Glomerular endothelial cell (primary cell): ENCODE measurements around the genes ASB17 and ADGRL4.

GRCh38 chr1:74718954-74719599 is 13.8 kb downstream of the CRYZ start:
- RAMPAGE, long total RNA, result no peak

DNA sequence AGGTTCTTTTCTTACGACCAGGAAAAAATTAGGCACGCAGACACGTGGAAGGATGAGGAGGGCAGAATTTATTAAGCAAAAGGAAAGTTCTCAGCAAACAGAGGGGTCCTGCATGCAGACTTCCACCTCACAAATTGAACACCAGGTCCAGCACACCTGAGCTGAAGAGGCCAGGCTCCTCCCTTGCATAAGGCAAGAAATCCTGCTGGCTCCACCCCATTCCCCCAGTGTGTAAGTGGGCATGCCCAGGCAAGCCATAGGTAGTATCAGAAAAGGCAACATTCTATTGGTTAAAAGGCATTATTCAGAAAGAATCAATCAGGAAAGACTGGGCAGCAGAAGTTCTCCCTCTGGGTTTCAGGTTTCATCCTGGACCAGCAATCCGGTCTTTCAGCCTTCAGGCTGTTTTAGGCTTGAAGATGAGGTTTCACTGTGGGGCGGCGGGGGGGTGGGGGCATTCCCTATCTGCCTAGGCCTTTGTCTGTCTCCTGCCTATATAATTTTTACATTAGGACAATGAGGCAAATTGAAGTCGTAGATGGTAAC is 42.1 kb upstream of the LHX8 start:
- RAMPAGE, long total RNA, result no peak

DNA sequence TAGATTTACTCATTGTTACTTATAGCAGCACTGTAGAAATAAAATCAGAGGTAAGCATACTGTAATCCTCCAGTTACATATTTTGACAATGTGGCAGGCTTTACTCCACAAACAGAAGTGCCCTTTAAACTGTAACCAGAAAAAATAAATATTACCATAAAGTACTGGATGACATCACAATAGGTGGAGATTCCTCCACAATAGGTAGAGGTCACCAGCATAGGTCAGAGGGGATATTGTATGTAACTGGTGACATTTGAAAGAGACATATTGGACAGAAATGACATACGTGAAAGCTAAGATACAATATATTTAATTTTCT is at the start of gene ASB17:
Gene ASB17, minus strand, starts transcription at position 126 of the 322 bp plus-strand sequence.
- RAMPAGE, long total RNA, result no peak

DNA sequence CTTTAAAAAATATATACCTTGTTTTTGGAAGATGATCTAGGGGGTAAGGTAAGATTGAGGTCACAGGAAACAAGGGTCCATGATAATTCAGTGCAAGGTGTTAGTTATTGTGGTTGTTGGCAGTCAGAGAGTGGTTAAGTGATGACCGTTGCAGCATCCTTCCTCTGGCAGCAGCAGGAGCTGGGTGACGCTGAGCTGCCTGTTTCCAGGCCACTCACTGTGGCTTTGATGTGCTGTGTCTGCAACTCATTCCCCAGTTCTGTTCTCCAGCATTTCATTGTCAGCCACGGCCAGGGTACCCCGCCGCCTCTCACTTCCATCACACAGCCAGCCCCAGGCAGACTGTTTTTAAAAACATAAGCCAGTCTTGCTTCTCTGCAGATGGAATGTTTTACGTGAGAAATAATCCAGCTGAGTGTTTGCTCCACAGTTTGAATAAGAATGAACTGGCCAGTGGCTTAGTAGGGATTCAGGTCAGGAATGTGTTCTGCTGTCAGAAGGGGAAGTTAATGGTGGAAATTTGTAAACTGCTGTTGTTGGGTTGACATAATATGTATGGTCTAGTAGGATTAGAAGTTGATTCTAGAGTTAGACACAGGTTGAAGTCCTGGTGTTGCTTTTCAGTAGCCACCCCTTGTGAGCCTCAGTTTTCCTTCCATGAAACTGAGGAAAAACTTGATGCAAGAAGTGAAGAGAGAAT is 21.5 kb upstream of the ST6GALNAC3 start:
- RAMPAGE, long total RNA, result no peak

- RAMPAGE, long total RNA, result no peak
These were observed 179.5 kb downstream of the ST6GALNAC3 start for GRCh38 chr1:76254200-76254376.

GRCh38 chr1:76254377-76254812 is 179.8 kb downstream of the ST6GALNAC3 start:
- RAMPAGE, long total RNA, result no peak

DNA sequence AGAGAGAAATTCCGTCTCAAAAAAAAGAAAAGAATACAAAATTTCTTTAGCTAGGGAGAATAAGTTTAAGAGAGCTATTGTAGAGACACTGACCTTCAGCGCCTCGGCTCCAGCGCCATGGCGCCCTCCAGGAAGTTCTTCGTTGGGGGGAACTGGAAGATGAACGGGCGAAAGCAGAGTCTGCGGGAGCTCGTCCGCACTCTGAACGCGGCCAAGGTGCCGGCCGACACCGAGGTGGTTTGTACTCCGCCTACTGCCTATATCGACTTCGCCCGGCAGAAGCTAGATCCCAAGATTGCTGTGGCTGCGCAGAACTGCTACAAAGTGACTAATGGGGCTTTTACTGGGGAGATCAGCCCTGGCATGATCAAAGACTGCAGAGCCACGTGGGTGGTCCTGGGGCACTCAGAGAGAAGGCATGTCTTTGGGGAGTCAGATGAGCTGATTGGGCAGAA is 167.6 kb upstream of the ST6GALNAC5 start:
- RAMPAGE, long total RNA, result no peak

DNA sequence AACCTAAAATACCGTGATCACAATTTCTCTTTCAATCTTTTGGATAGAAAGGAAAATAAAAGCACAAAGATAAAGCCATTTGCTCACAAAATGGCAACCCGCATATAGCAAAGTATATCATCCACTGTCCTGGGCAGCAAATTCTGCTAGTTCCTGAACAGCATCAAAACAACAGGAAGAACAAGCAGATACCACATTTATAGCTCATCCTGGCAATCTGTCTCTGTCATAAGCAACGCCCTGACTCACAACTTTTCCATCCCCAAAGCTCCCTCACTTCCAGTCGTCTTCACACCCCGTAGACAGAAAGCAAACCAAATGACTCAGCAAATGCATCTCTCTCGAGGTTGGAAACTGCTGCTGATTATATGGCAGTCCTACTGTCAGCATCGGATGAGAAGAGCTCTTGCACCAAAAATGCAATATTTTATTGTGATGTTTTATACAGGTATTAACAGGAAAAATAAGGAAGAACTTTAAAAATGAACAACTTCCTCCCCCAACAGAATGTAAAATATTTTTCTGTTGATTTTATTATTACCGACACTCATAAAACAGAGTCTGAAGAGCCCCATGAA is 65.9 kb downstream of the AK5 start:
- RAMPAGE, long total RNA, result no peak

DNA sequence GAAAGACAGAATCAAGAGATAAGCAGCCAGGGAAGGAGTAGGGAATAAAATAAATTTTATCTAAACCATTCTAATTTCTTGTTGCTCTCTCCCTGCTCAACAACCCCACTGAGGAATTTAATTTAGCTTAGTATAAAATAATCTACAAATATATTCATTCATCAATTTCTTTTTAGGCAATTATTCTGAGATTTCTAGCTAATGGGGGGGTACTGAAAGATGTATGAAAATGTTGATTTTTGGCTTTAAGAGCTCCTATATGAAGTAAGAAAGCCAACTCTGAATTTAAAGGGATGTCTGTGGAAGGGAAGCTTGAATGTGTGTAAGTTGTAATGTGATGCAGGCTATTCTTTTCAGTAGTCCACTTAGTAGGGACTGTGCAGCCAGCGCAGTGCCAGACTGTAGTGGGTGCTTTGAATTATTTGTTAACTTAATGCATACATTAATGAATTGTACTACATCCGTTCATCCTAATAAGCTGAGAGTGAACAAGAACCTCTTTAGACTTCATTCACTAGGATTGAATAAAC is 72.4 kb downstream of the AK5 start:
- RAMPAGE, long total RNA, result no peak

- RAMPAGE, long total RNA, result no peak
These were observed 186.7 kb downstream of the AK5 start for GRCh38 chr1:77468438-77468980.

DNA sequence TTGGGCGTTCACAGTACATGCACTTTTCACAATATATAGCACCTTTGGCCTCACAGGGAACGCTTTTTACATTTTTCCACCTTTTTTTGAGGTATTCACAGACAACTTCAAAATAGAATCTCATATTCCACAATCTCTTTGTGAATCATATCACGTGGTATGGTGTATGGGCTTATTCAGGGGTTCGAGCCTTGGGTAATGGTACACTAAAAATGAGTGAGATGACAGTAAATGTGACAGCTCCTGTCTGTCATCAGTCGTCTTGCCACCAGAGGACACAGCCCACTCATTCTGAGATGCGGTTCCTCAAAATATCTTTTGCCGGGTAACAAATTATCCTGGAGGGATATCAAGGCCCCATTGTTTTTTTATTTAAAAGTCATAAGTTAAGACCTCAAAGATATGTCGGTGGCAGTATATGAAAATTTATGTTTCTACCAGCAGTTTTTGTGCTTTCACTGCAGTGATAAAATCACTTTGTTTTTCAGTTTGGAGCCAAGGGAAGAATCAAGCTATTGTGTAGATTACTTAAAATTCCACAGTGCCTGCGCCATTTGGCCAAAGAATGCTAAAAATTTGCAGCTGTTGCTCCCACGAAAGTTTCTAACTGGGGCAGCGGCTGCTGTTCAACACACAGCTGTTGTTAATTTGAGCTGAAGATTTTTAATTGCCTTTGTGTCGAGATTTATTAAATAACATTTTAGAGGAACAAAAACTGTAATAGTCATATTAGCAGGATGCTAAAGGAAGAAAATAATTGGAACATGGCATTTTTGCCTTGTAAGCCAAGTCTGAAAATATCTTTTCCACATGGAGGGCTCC is 168.2 kb downstream of the ZZZ3 start:
- RAMPAGE, long total RNA, result no peak

- RAMPAGE, long total RNA, result no peak
These were observed 77.3 kb downstream of the ZZZ3 start for GRCh38 chr1:77605072-77605737.

GRCh38 chr1:77927405-77927881 is 39.0 kb downstream of the NEXN start:
- RAMPAGE, long total RNA, result no peak

DNA sequence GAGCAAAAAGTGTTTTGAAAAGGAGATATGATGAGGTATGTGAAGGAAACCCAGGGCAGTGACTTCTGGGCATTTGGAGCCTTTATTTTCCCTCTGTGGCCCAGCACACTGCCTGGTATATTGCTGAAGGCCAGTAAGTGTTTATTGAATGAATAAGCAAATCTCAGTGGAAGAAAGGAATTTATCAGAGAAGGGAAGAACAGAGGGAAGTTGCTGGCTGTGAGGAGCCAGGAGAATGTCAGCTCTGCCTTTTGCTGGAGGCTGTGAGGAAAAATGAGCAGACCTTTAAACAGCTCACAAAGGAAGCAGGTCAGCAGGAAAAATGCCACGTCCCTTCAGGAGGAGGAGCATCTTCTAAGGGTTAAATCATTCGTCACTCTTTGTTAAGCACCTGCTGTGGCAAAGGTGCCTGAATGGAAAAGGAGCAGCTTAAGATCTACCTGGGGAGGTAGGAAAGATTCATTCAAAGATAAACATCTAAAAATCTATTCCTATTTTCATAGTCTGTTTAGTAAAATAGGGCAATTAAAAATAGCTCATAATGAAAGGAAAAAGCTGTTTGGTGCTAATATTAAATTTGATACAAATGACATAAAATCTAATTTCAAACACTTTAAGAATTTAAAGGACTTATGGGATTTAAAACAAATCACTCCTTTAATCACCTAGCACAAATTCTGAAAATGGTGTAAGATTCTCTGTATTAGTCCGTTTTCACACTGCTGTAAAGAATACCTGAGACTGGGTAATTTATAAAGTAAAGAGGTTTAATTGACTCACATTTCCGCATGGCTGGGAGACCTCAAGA is 76.1 kb downstream of the GIPC2 start:
- RAMPAGE, long total RNA, result no peak

DNA sequence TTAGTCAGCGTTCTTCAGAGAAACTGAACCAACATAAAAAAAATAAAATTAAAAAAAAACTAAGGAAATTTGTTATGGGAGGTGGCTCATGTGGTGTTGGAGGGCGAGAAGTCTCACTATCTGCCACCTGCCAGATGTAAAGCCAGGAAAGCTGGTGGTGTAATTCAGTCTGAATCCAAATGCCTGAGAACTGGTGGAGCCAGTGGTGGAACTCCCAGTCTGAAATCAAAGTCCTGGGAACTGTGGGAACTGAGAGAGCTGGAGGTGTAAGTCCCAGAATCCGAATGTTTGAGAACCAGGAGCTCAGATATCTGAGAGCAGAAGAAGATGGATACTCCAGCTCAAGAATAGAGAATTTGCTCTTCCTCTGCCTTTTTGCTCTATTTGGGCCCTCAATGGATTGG is 3.2 kb downstream of the IFI44L start:
- RAMPAGE, long total RNA, result no peak

GRCh38 chr1:79006498-79007013 is at the start of gene ADGRL4:
TSS of gene ADGRL4 (minus strand) at chr1:79006730.
- RAMPAGE, long total RNA, result start-site peak on the minus strand at chr1:79006670-79006769, 2,135 and 1,394 reads in 2 replicates

GRCh38 chr1:81245448-81246034 is 555.2 kb upstream of the ADGRL2 start:
- RAMPAGE, long total RNA, result no peak

DNA sequence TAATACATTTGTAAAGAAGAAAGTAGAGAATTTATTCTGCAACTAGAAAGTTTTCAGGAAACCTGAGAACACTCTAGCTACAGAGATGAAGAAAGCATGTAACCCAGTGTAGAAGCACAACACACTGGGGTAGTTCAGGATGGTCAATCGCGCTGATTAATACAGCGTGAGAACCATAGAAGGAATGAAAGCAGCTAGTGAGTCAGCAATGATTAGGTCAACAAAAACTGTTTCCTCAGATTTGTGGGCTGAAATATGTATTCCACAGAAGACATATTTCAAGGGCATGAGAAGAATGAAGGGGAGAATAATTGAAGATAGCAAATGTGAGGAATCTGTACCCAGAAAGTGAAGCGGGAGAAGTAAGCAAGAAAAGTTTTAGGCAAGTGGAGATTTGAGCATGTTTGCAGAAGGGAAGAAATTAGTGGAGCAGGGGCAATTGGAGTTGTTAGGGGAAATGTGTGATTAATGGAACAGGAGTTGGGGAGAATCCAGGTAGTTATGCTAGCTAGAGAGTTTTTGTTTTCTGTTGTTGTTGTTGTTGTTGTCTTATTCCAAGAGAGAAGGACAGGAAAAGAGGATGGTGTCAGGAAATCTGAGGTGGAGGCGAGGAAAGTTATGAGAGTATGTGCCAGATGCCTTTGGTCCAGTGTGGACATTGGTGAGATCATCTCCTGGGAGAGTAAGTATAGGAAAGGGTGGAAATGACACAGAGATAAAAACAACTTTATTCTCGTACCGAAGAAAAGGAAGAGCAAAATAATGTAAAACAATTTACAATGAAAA is 97.6 kb upstream of the ADGRL2 start:
- RAMPAGE, long total RNA, result no peak

DNA sequence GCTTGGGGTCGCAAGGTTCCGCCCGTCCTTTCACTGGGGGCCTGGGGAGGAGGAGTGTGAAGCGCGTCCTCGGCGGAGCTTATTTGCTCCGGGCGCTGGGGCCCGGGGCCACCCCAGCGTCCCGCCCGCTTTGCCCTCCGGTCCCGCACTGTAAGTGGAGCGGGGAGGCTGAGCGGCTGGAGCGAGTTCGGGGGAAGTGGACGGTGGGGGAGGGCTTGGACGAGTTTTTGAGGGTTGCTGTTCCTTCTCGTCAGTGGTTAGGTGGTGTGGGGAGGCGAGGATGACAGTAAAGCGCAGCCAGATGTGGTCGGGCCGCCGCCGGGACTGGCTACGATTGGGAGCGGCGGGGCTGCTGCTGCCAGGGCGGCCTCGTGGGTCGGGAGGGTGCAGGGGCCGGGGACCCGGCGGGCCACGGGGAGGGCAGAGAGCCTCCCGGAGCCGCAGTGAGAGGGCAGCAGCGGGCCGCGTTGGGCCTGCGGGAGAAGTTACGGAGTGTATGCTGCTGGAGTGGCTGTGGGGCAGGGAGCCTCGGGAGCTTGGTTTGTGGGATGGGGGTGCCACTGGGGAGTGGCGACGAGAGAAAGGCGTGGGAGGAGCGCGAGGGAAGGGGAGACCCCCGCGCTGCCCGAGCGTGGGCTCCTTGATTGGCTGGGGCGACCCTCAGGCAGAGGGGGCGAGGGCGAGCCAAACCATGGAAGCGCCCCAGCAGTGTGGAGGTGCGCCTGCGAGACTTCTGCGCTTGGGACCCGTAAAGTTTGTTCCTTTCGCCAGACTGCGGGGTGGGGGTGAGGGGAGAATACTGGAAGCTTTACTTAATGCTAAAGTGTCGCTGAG is 2.1 kb downstream of the ADGRL2 start:
- RAMPAGE, long total RNA, result no peak

DNA sequence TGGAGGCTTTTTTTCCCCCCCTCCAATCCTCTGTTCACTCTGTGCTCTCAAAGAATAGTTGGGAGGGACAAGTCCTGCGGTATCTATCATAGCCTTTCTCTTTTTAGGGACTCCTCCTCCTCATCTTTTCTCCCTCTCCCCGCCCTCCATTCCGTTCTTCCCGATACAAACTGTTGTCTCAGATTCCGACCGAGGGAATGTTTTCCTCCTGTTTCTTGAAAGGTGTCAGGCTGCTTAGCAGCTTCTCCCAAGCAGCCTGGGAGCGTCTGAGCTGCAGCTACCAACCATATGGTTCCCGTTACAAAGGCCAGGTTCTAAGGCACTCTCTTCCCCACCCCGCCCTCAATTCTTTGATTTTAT is 2.7 kb downstream of the ADGRL2 start:
- RAMPAGE, long total RNA, result no peak